SJSA1 (cell line): ENCODE measurements around a stretch of chr3.

- RAMPAGE, long total RNA = no peak
Measured at GRCh38 chr3:71310316-71311016, 273.1 kb downstream of the FOXP1 start.

DNA sequence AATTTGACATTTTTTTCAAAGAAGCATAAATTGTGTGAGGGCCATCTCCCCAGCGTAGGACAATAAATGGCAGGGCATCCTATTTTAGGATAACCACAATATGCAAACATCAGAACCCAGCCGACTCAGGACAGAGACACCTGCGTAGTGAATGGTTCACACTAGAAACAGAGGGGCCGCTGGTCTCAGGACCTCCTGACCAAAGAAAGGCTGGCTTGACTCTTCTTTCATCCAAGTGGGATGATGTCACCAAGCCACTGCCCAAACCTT is 162.1 kb downstream of the FOXP1 start:
- RAMPAGE, long total RNA = no peak

GRCh38 chr3:71488369-71488849 is 95.1 kb downstream of the FOXP1 start:
- RAMPAGE, long total RNA = no peak

- RAMPAGE, long total RNA = no peak
Measured at GRCh38 chr3:71753955-71754175, 210 bp downstream of the GPR27 start.

- RAMPAGE, long total RNA = no peak
Measured at GRCh38 chr3:71984963-71985788, 200.2 kb upstream of the PROK2 start.

- RAMPAGE, long total RNA = no peak
Measured at GRCh38 chr3:72098965-72099974, 314.3 kb upstream of the PROK2 start.

DNA sequence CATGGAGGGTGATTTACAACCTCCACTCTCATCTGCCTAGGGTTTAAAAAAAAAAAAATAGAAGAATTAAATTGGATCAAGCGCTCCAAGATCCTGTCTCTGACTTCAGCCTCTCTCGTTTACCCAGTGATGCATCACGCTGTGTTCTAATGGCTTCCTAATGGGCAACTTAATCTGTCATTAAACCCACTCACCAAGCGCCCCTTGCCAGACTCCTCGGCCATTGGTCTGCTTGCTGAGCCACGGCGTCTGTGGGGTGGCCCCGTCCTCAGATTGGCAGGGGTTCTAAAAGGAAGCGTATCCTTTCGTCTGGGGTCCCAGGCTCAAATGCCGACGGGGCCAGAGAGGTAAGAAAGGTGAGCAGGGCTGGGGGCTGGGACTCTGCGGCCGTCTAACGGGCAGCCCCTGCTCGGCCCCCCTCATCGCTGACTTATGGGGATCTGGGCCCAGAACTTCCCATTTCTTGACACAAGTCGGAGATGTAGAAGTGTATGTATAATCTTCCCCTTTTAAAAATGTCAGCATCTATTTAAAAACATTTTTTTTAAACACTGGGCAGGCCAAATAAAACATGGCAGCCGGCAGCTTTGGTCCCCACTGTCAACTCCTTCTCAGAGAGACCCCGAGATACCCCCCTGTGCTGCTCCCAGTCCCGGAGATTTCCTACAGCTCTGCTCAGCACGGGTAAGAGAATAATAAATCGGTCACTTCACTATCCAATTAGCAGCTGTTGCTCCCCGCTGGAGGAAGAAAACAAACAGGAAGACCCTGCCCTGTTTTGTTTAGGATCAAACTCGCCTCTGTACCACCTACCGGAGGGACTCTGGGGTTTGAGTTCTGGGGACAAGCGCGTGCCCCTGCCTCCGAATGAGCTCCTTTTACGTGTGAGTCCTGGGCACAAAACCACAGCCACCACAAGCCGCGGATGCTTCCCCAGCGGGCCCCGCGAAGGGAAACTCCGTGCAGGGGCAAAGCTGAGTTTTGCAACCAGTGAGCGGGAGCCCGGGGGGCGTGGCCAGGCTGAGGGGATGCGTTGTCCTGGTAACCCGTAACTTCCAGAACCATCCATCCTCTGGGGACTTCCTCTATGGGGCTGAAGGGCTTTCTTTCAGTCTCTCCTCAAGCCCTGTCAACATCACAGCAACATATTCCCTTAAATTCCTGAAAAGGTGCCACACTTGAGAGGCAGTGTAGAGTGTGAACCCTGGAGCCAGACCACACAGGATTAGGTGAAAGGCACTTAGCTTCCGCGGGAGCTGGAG is 315.5 kb upstream of the PROK2 start:
- RAMPAGE, long total RNA = no peak

- RAMPAGE, long total RNA = no peak
Measured at GRCh38 chr3:72124064-72124482, 339.1 kb upstream of the PROK2 start.

GRCh38 chr3:72138996-72139238 is 354.0 kb upstream of the PROK2 start:
- RAMPAGE, long total RNA = no peak

GRCh38 chr3:72165769-72166062 is 380.8 kb upstream of the PROK2 start:
- RAMPAGE, long total RNA = no peak

- RAMPAGE, long total RNA = no peak
Measured at GRCh38 chr3:72189832-72190341, 404.9 kb upstream of the PROK2 start.

GRCh38 chr3:72296605-72297271 is 511.8 kb upstream of the PROK2 start:
- RAMPAGE, long total RNA = no peak

DNA sequence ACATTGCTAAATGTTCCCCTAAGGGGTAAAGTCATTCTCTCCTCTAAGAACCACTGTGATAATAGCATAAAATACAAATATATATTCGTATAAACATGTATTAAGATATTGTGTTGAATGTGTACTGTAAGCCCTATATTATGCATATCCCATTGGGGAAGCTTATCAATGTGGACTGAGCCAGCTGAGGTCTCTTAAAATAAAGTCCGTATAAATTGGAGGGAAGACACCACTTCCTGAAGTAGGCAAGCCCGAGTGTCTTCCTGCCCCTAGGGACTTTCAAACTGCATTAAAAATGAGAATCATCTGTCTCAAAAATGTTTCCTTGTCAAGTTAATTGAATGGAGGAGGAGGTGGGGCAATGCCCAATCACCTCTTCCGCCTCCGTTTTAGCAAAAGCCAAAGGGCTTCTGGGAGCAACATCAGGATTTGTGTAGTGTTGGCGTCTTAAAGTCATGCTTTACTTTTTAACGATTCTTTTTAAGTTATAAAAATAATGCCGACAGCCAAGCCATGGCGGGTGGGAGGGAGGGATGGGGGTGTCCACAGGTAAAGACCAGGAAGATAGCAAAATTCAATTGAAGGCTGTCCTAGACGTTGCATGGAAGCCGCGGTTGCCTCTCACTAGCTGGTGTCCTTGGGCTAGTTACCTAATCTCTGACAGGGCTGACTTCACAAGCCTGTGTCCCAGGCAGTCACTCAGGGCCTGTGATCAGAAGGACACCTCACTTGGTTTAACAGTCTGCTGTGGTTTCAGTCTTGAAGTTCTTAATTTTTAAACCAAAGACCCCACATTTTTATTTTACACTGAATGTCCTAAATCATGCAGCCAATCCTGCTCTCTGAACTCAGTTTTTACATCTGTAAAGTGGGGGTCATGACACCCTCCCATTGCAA is 524.9 kb upstream of the PROK2 start:
- RAMPAGE, long total RNA = no peak

- RAMPAGE, long total RNA = no peak
Measured at GRCh38 chr3:72317389-72317989, 530.8 kb downstream of the SHQ1 start.

DNA sequence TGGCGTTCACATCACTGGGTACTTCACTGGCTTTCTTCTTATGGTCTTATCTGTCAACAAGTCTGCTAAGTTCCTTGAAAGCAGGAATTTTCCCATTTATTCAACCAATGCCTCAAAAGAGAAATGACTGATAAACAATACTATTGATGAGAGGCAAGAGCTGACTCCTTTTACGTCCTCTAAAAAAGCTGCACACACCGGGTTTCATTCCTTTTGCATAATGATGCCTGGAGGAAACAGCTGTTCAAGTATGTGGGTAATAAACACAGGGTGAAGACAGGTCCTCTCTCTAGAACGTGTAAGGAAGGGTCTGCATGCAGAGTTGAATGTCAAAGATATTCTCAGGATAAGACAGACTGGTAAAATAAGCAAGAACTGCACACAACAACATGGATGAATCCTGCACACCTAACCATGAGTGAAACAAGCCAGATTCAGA is 408.7 kb downstream of the SHQ1 start:
- RAMPAGE, long total RNA = no peak

DNA sequence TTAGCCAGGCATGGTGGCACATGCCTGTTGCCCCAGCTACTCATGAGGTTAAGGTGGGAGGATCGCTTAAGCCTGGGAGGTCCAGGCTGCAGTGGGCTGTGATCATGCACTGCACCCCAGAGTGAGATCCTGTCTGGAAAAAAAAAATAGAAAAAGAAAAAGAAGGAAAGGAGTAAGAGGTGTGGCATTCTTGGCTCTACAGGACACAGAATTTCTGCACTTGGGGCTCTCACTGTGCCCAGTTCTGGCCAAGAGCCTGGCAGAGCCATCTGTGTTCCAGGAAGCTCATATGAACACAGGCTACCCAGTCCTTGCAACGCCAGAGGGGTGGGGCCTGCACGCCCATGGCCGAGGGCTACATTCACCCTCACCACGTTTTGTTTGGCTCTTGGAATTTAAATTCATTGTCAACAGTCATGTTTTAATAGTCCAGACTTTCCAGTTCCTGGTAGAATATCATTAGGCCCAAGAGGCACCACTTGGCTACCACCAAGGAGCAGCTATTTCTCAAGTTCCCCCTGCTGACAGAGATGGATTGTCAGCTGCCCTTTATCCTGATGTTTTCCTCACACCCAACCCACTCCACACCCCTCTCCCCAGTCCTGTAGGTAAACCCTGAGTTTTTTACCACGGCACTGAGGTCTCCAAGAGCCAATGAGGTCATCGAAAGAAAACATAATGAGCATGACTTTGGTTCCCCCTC is 125.4 kb downstream of the SHQ1 start:
- RAMPAGE, long total RNA = no peak

DNA sequence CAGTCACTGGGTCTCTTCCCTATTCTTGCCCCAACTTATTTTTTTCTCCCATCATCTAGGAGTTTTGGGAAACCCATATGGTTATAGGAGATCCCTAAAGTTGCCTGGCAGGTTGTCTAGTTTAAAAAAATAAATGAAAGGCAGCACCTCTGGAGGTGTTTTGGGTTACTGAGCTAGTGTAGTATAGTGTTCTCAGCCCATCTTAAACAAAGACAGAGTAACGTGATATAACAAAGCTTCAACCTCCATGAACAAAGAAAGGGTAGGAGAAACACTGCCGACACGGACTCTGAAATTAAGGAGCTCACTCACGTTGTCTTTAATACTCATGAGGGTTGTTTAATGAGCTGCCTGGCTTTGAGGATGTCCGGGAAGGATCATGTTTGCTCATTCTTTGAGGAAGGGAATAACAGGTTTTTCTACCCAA is 102.0 kb downstream of the SHQ1 start:
- RAMPAGE, long total RNA = no peak

DNA sequence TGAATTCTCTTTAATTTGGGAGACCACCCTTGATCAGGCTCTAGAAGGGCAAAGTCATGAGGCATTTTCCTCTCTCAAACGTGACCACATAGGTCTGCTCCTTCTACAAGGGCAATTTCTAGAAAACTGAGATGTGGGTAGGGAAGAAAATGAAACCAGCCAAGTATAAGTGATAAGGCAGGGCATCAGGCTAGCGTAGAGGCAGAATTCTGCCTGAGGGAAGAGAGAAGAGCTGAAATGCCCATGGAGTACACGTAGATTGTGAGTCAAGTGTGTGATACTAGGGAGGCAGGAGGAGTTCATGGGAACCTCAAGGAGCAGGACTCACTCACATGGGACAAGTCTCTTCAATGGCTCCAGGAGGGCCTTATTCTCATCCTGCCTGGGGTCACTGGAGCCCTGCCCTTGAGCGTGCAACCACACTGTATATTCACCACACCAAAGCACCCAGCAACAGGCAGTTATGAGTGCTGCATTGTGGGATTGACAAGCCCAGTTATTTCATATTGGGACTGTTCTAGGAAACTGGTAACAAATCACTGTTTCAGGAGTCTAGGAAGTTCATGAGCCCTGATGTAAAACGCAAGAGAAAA is 34.8 kb upstream of the PPP4R2 start:
- RAMPAGE, long total RNA = no peak

- RAMPAGE, long total RNA = no peak
Measured at GRCh38 chr3:73504909-73505155, 119.9 kb downstream of the PDZRN3 start.

DNA sequence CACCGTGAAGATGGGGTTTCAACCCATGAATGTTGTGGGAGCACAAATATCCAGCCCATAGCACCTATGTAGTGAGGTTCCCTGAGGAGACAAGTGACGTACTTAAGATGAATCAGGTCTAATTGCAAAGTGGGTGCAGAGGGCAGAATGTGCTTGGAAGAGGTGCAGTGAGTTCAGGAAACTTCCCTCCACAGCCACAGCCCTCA is 106.0 kb downstream of the PDZRN3 start:
- RAMPAGE, long total RNA = no peak